A375 (cell line): ENCODE results near the genes AP2S1 and NPAS1.

DNA sequence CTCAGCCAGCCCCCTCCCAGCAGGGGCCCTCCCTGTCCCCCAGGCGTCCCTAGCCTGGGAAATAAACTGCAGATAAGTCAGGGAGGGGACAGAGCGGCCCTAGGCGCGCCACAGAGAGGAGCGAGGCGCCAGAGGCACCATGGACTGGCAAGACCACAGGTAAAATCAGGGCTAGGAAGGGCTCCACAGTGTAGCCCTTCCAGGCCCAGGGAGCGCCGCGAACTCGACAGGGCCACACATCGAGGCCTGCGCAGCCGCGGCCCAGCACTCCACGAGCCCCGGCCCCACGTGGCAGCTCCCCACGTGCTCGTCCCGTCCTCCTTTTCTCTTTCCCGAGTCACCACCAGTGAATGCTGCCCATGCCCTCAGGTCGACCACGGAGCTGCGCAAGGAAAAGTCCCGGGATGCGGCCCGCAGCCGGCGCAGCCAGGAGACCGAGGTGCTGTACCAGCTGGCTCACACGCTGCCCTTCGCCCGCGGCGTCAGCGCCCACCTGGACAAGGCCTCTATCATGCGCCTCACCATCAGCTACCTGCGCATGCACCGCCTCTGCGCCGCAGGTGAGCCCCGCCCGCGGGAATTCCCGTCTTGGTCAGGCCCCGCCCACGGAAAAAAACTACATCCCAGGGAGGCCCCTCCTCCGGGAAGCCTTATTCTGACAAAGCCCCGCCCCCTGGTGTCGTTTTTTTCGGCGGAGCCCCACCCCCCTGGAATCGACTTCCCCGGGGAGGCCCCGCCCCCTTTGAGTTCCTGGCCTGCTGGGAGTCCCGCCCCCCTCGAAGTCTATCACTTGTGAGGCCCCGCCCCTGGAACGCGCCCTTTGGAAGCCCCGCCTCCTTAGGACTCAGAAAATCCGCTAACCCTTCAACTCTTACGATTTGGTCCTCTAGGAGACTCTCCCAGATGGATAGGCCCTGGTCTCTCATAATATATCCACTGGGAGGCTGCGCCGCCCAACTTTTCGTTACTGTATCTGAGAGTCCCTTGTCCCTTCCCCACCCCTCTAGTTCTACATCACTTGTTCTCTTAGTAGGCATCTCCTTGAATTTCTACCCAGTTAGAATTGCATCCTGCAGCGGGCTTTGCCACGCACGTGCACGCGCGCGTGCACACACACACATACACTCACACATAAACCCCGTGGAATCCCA, 7.1 kb downstream of the HIF3A start:
- RAMPAGE, long total RNA = no peak

- RAMPAGE, long total RNA = no peak
These were observed 1.7 kb downstream of the PPP5C start for GRCh38 chr19:46348444-46349191.

DNA sequence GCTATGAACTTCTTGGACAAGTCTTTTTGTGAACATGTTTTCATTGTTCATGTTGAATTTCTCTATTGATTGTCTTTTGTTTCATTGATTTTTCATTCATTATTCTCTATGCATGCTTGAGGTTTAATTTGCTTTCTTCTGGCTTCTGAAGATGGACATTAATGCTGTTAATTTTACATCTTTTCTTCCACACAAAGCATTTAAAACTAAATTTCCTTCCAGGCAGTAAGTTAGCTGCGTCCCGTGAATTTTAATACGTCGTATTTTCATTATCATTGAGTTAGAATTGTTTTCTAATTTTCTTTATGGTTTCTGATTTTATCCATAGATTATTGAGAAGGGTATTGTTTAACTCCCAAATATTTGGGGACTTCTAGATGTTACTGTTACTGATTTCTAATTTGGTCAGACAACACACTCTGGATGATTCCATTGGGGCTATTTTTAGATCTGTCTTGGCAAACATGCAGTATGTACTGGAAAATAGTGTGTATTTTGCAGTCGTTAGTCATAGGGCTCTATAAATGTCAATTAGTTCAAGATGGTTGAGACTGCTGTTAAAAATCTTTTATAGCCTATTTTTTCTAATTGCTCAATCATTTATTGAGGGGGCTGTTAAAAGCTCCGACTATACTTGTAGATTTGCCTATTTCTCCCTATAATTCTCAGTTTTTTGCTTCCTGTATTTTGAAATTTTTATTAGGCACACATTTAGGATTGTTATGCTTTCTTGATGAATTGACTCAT, 31.2 kb downstream of the PPP5C start:
- RAMPAGE, long total RNA = no peak

DNA sequence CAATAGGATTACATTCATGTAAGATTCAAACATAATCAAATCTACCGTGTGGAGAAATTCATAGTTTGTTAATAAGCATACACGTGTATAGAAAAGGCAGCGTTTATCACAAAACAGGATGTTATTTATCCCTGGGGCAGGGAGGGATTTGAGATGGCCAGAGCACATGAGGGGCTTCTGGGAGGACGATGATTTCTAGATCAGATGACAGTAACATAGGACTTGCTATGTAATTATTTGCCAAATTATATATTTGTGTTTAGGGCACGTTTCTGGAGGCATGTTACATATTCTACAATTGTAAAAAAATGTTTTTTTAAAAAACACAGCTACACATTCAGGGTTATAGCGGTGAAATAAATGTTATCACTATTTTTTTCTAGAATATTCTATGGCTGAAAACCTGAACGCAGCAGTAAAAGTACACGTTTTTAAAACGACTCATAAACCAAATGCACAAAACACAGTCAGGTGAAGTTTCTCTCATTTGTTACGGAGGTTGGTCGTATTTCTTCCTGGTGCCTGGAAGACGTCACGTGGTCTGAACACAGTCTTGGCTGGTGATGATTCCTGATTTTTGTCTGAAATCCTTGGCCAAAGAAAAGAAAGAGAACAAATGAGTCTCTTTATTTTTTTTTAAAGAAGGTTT, 9.6 kb upstream of the PNMA8A start:
- RAMPAGE, long total RNA = no peak

GRCh38 chr19:46605035-46605304, 3.8 kb downstream of the CALM3 start:
- RAMPAGE, long total RNA = no peak

- RAMPAGE, long total RNA = no peak
These were observed 1.9 kb downstream of the GNG8 start for GRCh38 chr19:46633908-46634761.

- RAMPAGE, long total RNA = no peak
These were observed 6.3 kb downstream of the DACT3 start for GRCh38 chr19:46654590-46655241.

- RAMPAGE, long total RNA = no peak
These were observed 10.8 kb downstream of the PRKD2 start for GRCh38 chr19:46706109-46706596.

DNA sequence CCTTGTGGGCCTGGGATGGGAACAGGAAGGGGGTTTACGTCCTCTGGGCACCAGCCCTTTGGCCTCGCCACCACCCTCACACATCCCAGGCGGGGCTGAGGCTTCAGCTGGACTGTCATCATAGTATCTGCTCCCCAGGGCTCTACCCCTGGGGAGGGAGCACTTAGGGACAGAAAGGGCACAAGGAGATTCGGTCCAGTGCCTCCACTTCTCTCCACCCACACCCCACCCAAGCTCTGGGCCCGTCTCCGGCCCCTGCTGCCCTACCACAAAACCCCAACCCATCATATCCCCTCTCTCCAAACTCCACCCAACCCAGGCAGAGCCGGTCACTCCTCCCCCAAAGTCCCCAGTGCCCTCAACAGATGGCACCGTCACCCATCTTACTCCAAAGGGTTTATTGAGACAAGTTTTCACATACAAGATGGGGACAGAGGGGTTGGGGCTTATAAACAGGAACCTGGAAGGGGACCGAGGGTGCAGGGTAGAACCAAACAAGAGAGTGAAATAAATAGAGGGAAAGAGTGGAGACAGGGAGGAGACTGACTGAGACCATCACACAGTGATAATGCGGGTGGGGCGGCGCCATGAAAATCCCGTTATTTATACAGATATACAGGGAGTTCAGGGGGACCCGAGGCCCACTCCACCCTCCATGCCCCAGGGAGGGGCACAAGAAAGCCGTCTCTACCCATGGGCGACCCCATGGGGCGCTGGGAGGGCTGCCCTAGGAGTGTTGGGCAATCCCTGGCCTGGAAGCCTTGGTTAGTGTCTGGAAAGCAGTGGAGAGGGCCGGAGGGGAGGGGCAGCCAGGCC, 2.4 kb upstream of the PRKD2 start:
- RAMPAGE, long total RNA = no peak

DNA sequence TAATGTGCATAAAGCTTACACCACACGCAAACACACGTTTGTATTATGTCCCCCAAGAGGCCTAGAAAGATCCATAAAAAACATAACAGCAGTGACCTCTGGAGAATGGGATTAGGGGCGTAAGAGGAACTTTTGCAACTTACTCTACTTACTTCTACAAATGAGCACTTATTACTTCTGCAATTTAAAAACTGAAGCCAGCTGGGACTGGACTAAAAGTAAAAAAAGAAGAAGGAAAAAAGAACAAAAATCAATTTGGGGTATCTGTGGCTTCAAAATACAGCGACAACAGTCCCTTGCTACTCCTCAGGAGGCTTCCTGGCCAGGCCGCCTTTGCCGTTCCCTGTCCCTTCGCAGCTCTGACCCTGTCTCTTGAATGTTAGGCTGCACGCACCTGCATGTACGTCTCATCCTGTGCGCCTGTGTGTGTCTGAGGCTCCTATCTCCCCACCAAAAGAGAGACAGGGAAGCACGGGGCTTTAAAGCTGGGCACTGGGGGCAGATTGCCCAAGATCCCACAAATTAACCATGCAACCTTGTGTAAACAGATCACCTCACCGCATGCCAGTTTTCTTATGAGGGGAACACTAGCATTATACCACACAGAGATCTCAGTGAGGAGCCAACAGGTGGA, 12.1 kb upstream of the FKRP start:
- RAMPAGE, long total RNA = no peak

GRCh38 chr19:46738097-46738420, 7.8 kb upstream of the FKRP start:
- RAMPAGE, long total RNA = no peak

GRCh38 chr19:46770977-46771280, 17.5 kb downstream of the SLC1A5 start:
- RAMPAGE, long total RNA = no peak

DNA sequence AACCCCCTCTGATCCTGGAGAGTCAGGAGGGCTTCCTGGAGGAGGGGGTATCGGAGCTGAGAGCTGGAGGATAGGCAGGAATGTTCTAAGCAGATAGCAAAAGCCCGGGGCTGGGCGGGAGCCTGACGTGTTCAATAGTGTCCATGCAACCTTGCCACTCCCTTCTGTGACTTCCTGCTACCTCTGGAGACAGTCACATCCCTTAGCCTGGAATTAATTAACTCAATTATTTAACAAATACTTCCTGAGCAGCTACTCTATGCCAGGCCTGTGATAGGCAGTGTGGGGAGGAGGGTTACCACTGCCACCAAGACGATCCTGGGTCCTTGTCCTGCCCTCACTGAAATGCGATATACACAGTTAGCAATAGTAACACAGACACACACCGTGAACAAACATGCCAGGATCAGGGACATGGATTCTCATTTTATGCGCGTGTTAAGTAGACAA, 10.8 kb downstream of the AP2S1 start:
- RAMPAGE, long total RNA = no peak

DNA sequence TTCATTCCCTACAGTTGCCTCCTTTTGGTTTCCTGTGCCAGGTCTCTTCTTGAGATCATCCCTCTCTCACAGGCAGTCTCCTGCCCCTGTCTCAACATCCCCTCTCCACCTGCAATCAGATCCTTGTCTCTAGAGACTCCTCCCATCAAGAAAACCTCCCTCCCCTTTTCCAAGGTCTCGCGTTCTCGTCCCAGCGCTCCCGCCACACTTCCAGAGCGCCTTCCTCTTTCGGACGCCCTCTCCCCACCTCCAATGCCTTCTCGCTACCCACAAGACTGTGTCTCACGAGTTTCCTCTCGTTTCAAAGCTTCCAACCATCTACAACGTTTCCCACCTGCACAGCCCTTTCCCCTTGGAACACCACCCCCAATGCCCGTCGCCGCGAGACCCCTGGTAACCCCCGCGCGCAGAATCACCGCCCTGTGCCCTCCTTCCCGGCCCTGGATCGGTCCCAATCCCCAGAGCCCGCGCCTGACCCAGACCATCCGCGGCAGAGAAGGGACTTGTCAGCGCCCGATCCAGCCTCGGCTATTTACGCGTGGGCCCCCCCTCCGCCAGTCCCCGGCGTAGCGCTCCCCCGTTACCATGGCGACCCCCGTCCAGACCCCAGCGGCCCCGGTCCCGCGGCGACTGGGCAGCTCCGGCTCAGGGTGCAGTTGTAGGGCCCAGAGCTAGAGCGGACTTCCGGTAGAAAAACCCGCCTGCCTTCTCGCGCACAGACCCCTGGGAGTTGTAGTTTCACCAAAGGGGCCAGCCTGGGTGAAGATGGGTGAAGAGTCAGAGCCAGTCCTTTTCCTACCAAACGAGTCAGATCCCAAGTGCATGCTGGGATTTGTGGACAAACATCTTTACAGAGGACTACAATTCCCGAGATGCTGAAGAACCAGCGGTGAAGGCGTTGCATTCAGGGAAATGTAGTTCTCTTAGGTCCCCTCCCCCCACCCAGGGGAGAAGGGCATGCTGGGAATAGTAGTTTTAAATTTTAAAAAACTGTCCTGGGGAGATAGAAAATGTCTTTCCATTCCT, at the start of gene AP2S1:
AP2S1 (minus strand) TSS at position 667 of the 1,026 bp plus-strand sequence.
- RAMPAGE, long total RNA = start-site peak on the minus strand centred at position 110 of the sequence, 84 bp wide, 223 and 74 reads in 2 replicates; start-site peak on the minus strand centred at position 647 of the sequence, 45 bp wide, 810 and 349 reads in 2 replicates

- RAMPAGE, long total RNA = no peak
These were observed 458 bp upstream of the AP2S1 start for GRCh38 chr19:46851206-46851402.

DNA sequence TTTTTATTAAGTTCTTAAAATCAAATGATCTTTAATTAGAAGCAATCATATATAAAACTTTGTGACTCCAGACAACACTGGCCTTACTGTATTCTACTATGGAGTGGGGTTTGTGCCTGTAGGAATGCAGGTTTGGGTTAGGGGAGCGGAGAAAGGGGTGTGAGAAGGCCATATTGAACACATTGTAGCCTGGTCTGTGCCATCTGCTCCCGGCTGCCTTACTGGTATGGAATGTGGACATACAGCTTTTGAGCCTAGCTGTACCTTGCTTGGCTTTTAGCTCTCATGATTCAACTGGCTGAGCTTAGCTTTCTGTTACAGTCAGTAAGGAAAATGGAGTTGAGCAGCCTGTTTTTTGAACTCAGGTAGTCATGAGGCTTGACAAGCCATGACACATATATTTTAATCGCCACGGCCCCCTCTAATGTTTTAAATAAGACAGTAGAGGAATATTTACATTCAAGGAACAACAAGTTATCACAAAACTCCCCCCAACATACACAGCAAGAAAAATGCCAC, 41.6 kb downstream of the ARHGAP35 start:
- RAMPAGE, long total RNA = no peak

DNA sequence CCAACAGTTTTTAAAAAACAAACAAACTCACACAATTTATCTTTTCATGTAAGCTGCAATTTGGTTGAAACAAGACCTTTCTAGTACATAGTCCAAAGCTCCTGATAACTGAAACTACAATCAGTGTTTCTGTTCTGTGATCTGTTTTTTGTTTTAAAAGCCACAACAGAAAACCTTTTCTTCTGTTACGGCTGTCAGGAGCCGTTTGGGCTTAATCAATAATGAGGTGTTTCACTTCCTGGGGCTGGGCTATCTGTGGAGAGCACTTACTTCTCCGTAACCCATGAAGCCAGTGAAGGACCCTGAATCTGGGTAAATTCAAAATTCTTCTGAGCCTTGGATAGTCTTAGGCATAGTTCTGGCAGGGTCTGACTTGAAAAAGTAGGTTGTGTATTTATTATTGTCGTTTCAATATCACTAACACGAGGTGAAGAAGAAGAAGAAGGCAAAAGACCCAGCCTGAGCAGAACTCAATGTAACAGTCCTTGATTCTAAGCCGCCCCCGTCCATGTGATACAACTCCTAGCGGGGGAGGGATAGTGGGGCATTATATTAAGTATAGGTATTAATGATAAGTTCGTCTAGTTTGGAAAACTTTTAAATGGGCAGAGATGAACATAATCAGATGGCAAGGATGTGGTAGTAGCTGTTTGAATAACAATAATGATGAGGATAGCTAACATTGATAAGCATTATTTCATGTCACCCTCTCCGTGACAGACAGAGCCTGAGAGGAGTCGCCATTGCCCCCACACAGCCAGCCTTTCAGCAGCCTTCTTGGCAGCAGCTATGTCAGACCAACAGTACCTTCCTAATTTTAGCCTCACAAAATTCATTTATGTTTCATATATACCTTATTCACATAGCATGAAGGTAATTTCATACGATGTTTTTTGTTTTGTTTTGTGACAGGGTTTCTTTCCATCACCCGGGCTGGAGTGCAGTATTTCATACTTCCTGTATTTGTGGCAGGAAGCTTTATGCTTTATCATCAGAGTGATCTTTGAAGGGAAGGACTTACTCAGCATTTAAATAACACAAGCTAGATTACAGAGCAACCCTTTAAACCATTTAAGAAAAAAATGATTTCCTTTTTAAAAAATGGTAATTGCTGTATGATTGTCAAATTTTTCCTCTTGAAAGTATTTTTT, 64.6 kb upstream of the NPAS1 start:
- RAMPAGE, long total RNA = no peak

DNA sequence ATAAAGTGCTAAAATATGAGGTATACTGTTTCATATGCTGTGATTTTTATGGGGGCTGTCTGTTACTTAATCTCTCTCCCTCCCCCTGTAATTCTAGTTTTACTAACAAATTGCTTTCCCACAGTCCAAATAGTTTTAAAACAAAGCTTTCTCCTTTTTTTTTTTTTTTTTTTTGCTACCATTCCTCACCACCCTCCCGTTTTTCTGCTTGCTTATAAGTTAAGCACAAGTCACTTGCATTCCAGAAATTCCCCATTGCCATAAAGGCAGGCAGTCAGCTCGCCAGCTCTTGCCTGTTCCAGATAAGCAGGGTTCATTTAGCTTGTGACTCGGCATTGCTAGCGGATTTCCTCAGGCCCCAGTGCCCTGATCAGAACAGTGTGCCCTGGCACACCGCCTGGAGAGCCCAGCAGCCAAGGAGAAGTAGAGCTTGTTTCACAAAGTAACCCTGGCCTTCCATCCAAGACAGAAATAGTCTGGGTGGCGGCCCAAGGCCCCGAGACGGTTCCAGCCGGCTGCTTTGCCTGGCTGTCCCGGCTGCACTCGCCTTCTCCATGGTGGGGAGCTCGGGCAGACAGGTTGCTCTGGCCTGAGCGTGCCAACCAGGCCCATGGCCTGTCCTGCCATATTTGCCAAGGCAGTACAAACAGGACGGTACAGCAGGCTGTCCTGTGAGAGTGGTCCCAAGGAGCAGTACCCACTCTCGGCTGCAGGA, 43.4 kb upstream of the NPAS1 start:
- RAMPAGE, long total RNA = no peak

DNA sequence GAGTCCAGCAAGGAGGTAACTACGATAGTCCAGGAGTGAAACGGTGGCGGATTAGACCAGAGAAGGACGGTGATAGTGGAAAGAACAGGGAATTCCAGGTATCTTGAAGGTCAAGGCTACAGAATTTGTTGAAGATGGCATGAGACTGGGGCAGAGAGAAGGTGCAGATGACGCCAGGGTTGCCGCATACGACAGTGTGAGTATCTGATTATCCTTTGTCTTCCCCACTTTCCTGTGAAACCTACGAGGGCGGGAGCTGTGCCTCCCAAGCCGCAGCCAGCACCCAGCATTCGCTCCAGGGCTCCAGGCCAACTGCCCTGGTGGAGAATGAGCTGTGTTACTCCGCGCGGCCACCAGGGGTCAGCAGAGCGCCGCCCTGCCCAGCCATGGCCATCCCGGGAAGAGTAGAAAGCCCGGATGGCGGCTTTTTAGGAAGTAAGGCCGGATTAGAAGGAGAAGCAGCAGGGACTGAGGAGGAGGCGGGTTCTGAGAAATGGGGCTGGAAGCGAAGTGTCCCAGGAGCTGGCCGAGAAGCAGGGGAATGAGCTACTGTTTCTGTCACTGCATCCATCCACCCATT, 6.8 kb upstream of the NPAS1 start:
- RAMPAGE, long total RNA = no peak

GRCh38 chr19:47019310-47020055, at the start of gene NPAS1:
Gene NPAS1 (plus strand): TSS chr19:47019837.
- RAMPAGE, long total RNA = no peak